HTERT-HM (cell line): Measurements from ENCODE around the gene PROK2.

DNA sequence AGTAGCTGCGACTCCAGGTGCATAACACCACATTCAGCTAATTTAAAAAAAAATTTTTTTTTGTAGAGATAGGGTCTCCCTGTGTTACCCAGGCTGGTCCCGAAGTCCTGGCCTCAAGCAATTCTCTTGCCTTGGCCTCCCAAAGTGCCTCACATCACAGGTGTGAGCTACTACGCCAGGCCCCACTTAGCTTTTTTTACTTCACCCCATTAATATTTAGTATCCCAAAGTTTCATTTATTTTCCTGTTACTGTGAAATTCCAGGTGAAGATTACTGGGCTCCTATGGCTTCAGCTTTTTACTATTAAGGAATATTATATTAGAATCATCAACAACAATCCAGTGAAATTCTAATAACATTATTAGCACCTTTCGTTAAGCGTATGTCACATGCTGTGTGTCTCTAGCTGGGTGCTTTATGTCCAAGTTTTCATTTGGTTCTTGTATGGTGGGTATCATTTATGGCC, 498.2 kb downstream of the FOXP1 start:
- RRBS, result no CpG with 5 or more reads among the region's 5 CpGs

- RRBS, result no CpG with 5 or more reads among the region's 8 CpGs
Measured at GRCh38 chr3:71102611-71103532, 480.7 kb downstream of the FOXP1 start.

DNA sequence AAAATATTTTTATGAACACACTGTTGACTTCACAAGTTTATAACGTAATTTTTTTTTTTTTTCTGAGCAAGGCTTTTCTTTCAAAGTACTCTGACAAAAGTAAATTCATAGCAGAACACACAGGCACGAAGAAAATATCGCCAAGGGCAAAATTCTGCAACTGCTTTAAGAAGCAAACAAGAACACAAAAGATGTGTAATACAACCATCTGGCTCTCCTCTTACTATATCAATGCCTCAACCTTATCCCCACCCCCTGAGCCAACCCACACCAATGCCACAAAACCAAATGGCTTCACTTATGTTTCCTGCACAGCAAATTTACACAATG, 274.2 kb downstream of the FOXP1 start:
- RRBS, result no CpG with 5 or more reads among the region's 3 CpGs

DNA sequence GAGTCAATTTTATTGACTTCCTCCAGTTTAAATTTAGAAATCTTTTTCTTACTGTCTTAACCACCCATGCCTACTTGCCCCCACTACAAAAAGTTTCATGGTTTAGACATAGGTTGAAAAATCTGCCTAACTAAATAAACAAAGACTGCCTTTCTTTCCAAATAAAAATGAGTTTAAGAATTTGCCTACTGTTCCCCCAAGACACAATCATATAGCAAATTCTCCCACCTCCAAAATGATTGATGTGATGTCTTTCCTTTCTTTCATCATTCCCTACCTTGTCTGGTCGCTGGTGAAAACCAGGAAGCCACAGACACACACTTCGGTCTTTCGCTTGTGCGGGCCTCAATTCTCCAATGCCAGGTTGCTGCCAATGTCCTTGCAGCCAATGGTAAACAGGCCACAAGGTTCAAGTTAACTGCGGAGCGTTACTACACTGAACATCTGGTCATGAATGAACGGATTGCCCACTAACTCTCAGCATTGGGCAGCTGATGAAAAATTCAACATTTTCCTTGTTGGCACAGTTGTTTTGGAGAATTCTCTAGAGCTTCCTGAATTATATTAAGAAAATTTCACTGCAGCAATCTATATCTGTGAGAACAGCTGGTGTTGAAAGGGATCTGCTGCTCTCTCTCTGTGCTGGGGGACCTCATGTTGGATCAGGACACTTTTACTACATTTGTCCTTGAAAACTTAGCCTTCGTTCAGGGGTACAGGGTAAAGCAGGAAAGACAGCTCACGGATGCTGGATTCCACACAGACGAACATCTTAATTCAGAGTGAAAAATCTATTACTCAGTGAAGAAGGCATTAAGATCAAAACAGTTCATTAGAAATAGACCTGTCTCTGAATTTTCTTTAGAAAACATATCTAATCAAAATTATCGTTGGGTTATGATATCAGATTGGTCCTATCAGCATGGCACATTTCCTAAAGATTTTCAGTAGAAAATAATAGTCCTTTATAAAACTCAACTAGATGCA, 192.0 kb downstream of the FOXP1 start:
- RRBS, result no CpG with 5 or more reads among the region's 11 CpGs

DNA sequence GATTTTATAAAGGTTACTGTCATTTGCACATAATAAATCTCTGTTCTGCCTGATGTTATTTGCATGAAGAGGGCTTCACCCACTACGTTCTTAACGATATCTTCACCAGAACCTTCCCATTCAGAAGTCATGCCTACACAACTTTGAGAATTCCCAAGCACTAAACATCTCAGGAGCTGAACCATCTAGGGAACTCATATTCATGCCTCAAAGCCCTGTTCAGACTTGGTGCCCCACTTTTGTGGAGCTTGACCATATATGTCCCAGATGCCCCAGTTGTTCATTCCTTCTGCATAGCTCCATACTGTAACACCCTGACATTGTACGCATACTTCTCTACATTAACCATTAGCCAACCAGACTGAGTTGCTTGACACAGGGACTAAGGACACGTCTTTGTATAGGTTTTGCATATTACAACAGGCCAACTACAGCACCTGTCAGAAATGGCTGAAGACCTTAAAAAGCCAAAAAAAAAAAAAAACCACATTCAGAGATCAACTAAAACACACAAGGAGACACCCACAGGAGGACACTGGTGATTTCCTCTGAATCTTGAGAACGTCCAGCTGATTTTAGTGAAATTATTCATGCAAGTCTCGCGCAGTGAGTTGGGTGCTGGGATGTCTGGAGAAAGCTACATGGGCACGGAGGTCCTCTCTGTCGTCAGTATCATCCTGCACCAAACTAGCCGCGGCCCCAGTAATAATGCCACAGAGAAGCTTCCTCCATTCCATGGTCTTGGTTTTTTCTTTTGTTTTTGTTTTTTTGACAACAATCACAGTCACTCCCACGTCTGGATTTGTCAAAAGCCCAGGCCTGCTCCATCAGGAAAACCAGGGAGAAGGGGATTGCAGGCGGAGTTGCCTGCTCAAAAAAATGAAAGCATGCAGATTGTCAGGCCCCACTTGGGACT, 141.4 kb downstream of the FOXP1 start:
- RRBS, result no CpG with 5 or more reads among the region's 13 CpGs

DNA sequence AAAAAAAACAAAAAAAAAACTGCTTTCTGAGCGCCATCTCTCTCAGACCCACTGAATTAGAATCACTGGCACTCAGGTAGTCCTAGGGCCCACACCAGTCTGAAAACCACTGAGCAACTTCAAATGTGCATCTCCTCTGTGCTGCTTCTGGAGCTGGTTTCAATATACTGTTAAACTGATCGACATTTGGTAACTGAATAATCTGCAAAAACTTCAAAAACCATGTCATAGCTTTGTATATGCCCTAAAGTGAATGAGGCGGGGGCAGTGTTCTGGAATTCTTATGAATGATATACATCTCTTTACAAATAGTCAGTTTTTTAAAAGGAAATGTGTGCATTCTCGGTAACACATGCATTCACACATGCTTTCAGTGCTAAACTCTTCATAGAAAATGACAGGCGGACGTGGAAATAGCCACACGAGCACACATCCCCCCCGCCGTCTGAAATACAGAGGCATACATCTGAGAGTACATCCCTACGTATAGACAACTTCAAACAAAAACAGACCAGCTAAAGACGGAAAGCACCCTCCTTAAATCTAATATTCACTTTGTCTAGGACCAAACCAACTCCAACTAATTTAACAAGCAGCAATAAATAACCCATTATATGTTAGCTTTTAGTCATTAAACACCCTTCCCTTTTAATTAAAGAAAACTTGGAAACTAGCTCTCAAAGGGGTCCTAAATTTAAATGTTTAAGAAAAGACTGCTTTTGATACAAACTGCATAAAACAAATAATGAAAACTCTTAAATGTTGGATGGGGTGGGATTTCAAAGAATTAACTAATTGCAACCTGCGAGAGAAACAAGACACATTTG, 128.5 kb downstream of the FOXP1 start:
- RRBS, result no CpG with 5 or more reads among the region's 12 CpGs

DNA sequence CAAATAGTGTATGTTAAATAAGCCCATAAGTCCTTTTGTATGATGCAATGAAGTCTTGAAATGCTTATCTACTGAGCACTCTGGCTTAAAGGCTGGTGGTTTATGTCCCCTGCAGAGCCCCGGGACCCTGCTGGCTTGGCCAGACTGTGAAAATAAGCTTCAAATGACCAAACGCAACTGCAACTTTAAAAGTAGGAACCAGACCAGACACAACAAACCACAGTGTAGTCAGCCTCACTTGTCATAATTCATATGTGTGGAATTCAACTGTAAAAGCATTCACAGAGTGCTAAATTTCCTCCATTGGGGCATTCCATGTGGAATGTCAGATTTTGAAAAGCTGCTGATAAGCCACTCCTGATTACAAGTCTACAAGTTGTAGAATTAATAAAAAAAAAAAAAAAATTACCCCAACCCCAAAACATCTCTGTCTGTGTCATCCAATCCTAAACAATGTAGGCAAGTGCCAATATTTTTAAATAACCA, 72.4 kb downstream of the FOXP1 start:
- RRBS, result no CpG with 5 or more reads among the region's 2 CpGs

GRCh38 chr3:71728872-71729337, 3.7 kb upstream of the EIF4E3 start:
- RRBS, result no CpG with 5 or more reads among the region's 3 CpGs

DNA sequence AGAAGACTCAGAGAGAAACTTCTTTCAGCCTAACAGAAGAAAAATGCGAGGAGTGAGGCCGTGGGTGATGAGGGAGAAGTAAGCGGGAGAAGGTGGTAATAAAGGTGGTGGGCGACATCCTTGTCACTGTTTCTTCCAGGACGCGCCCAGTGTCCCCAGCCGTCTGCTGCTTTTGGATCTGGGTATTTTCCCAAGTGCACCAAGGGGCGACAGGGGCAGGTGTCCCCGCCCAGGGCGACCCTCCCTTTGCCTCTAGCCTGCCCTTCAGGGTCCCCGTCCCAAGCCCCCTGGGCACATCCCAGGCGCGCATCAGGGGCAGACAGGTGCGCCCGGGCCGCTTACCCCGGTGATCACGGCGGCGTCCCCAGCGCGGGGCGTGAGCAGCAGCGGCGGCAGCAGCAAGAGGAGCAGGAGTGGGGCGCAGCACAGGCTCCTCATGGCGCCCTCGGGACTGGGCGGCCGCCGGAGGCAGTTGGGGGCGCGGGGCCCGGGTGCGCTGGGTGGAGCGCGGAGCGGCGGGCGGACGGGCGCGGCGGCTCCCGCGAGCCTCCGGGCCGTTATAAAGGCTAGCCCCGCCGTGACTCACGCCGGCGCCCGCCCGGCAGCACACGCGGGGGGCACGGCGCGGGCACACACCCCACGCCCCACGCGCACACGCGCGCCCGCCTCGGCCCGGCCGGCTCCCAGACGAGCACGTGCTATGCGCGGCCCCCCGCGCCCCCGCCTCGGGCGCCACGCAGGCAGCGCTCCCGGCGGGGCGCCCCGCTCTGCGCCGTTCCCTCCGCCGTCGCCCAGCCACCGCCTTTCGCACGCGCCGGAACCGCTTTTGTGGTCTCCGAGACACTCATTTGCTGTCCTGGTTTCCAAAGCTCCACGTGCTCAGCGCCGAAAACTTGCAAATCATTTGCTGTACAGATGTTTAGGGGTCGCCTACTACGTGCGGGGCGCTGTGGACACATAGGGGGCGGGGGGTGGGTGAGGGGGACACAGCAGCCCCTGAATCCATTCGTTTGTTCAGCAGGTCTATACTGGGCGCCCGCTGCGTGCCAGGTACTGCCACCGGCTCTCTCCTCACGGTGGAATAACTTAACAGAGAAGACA, at the start of gene PROK2:
Gene PROK2, minus strand, starts transcription at position 534 of the 1,101 bp plus-strand sequence.
- RRBS, result 6% methylated on average over 65 of the region's 111 CpGs

DNA sequence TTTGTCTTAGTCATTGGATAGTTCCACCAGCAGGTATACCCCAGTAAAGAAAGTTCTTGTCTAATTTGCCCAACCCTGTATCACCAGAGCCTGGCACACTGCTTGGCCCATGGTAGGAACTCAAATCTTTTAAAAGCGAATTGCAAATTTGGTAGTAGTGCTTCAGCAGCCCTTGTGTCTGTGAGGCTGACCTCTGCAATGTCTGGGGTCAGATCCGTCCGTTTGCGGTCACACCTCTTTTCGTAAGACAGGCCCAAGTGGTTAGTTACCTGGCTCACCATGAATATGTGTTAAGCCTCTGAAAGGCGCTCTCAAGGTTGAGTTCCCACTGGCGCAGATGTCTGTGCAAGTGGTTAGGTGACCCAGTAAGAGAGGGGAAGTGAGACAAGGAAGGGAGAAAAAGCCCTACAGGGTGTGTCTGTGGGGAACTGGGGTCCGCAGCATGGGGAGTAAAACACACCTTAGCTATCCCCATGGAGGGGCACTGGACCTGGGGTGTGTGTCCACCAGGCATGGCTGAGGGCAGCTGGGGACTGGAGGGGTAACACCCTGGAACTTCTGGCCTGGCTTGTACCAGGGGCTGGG, 391.5 kb upstream of the PROK2 start:
- RRBS, result no CpG with 5 or more reads among the region's 8 CpGs

DNA sequence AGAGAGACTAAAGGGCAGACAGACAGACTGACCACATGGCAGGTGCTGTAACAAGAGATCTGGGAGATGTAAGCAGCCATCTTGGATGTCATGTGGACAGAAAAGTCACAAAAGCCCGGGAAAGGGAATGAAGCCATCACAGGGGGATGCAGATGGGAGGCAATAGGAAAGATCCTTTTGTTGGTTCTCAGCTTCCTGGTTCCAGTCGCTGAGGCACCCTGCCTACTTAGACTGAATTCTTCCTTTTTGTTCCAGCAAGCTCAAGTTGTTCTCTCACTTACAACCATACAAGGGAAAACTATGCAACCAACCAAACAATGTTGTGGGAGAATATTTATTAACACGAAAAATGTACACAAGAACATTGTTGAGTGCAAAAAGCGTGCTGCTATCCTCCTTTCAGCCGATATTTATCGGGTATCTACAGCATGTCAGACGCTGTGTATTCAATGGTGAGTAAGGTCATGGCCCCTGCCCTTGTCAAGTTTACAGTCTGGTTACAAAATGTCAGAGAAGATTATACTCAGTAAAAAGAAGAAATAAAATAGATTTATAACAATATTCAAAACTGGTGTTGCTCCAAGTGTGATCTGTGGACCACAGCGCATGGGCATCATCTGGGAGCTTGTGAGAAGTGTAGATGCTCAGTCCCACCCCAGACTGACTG, 511.8 kb upstream of the PROK2 start:
- RRBS, result no CpG with 5 or more reads among the region's 8 CpGs

DNA sequence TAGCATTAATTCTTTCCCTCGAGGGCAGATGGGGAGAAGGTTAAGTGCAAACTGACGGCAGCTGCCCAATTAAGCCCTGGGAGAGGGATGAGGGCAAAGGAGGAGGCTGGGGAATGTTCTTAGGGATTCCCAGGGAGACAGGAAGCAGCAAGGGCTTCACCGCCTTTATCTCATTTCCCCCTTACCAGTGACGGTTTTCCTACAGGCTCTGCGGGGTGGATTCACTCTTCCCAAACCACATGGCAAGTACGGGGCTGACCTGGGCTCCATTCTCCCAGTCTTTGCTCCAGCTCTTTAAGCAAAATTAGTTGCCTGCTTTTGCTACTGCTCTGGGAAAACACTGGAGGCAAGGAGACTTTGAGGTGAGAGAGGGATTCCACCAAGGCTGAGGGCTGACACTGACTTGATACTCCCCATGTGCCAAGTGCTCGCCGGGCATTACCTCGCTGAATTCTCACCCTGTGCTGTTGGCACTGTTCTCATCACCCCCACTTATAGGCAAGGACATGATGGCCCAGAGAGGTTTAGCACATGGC, 519.1 kb upstream of the PROK2 start:
- RRBS, result no CpG with 5 or more reads among the region's 9 CpGs

- RRBS, result no CpG with 5 or more reads among the region's 6 CpGs
Measured at GRCh38 chr3:72947186-72947518, 49.5 kb upstream of the PPP4R2 start.

GRCh38 chr3:72957189-72957791, 39.3 kb upstream of the PPP4R2 start:
- RRBS, result no CpG with 5 or more reads among the region's 8 CpGs

DNA sequence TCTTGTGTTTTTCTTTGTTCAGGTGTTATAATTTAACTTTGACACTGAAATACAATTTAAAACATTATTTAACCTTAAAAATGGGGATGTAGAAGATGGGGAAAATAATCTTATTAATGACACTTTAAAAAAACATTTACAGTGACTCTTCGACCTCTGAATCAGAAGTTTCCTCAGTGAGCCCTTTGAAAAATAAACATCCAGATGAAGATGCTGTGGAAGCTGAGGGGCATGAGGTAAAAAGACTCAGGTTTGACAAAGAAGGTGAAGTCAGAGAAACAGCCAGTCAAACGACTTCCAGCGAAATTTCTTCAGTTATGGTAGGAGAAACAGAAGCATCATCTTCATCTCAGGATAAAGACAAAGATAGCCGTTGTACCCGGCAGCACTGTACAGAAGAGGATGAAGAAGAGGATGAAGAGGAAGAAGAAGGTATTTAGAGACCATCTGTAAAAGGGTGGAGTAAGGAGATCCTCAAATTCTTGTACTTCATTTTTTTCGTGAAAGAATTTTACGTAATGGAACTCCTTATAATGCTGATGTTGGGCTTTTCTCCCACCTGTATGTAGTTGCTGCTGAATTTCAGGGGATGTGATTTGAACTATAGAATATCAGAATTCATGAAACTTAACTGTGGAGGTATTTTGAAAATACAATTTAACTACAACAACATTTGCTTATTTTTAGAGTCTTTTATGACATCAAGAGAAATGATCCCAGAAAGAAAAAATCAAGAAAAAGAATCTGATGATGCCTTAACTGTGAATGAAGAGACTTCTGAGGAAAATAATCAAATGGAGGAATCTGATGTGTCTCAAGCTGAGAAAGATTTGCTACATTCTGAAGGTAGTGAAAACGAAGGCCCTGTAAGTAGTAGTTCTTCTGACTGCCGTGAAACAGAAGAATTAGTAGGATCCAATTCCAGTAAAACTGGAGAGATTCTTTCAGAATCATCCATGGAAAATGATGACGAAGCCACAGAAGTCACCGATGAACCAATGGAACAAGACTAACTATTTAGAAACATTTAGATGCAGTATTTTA, 3.6 kb downstream of the EBLN2 start:
- RRBS, result no CpG with 5 or more reads among the region's 11 CpGs

- RRBS, result 95% methylated on average over 10 of the region's 47 CpGs
Measured at GRCh38 chr3:73384399-73385014, 240.2 kb downstream of the PDZRN3 start.

GRCh38 chr3:73405554-73406415, 219.0 kb downstream of the PDZRN3 start:
- RRBS, result no CpG with 5 or more reads among the region's 5 CpGs

GRCh38 chr3:73503818-73504039, 121.0 kb downstream of the PDZRN3 start:
- RRBS, result no CpG with 5 or more reads among the region's 4 CpGs

DNA sequence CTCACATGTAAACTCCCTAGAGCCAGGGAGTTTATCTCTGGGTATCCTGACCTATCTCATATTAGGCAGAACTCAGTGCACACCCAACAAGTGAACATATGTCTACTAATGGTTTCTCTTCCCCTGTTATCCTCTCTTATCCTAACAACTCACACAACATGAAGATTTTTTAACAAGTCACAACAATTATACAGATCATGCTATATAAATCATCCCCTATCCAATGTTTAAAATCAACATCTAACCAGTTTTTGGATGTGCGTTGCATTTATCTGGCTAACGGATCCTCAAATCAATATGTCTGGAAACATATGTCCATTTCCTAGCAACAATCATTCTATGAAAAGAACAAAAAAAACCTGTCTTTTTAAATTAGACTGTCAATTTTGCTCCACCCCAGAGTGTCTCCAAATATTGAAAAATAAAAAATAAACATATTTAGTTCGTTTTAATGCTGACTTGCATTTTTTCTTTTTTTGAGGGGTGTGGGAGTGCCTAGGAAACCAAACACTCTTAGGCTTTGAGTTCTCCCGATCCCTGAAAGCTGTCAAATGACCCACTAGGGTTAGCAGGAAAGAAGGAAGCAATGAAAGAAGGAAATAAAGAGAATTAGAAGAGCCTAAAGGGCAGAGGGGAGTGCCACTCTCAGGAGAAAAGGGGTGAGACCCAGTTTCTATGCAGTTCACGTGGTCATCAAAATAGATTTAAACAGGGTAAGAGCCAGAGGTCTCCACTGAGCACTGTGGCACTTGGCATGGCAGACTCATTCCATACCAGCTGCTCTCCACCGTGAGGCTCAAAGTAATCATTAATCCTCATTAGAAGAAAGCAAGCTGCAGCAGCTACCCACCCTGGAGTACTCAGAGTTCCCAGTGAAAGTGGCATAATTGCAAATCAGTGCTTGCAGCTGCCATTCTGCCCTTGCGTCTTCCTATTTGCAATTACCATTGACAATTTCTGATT, 32.6 kb downstream of the PDZRN3 start:
- RRBS, result no CpG with 5 or more reads among the region's 7 CpGs

DNA sequence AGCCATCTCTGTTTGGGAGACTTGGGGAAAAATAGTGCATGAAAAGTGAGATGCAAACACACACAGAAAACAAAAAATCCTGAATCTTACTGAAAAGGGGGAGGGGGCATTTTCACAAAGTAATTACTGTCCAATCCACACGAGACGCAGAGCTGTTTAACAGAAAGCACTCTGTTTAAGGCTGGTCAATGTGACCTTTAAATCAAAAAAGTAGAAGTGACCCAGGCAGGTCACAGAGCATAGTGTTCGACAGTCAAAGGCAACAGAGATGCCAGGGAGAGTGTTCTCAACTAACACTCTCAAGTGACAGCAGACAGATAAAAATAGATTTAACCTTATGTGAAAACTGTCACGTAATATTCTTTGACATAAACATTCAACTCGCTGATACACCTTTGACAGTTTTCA, 15.6 kb downstream of the PDZRN3 start:
- RRBS, result no CpG with 5 or more reads among the region's 5 CpGs